ENCODE data around the genes XYLT2 and ANKRD40CL.

- PRO-cap, 8 experiments, result peak in 8 of 8 experiments; most common plus-strand start chr17:50346135 (in 8)
Observed at GRCh38 chr17:50345992-50346960, at the start of gene XYLT2. Gene XYLT2, plus strand, starts transcription at chr17:50346126.

GRCh38 chr17:50363672-50364369 is 9.2 kb downstream of the MRPL27 start:
- PRO-cap, 8 experiments, result no peak in any of the 8 experiments

GRCh38 chr17:50463679-50464690 is 4.7 kb downstream of the CHAD start:
- PRO-cap, 8 experiments, result no peak in any of the 8 experiments

- PRO-cap, 8 experiments, result peak in 2 of 8 experiments; most common plus-strand start chr17:50479808 (in 2); most common minus-strand start chr17:50479616 (in 1)
Observed at GRCh38 chr17:50479198-50480019, 749 bp downstream of the RSAD1 start.

DNA sequence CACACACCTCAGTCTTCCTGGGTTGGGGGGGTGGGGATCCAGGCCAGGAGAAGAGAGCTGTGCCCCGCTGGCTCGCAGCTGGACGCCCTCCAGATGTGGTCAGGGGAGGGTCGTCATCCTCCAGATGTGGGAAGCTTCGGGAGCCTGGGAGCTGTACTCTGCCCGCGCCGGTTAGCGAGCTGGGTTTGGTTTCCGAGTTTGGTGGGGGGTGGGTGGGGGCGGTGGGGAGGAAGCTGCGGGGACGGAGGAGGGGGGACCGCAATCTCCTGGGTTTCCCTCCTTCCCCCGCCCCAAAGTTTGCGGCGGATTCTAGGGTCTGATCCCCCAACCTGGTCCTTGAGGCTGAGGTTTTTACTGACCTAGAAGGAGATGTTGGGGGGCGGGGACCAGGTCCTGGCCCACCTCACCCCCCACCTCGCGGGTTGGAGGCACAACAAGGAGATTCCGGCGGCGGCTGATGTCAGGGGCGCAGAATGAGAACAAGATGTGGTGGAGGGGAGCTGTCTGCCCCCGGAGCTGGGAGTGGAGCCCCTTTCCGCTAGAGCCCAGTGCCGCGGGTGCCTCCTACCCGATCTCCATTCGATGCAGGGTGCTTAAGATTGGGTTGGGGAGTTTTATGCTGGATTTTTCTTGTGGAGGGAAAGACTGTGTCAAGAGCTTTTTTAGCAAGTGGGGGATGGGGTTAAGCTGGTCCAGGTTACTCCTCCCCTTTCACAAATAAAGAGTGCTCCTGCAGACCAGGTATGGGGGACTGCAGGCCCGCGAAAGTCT is 1.6 kb downstream of the CACNA1G start:
- PRO-cap, 8 experiments, result no peak in any of the 8 experiments

DNA sequence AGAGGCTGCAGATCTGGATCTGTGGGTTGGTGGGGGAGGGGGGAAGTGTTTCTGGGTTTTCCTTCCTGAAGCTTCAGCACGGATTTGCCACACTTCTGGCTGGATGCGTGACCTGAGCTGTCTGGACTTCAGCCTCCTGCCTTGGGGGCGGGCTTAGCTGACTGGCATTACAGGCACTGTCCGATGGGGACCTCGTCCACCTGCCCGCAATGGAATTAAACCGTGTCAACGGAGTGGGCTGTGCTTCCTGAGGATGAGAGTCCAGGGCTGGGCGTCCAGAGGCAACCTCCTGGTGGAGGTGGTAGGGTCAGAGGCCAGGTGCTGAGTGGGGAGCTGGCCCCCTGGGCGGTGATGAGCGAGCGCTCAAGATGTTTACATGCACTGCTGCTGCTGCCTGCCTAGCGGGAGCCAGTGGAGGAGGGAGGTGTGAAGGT is 6.7 kb upstream of the ABCC3 start:
- PRO-cap, 8 experiments, result no peak in any of the 8 experiments

DNA sequence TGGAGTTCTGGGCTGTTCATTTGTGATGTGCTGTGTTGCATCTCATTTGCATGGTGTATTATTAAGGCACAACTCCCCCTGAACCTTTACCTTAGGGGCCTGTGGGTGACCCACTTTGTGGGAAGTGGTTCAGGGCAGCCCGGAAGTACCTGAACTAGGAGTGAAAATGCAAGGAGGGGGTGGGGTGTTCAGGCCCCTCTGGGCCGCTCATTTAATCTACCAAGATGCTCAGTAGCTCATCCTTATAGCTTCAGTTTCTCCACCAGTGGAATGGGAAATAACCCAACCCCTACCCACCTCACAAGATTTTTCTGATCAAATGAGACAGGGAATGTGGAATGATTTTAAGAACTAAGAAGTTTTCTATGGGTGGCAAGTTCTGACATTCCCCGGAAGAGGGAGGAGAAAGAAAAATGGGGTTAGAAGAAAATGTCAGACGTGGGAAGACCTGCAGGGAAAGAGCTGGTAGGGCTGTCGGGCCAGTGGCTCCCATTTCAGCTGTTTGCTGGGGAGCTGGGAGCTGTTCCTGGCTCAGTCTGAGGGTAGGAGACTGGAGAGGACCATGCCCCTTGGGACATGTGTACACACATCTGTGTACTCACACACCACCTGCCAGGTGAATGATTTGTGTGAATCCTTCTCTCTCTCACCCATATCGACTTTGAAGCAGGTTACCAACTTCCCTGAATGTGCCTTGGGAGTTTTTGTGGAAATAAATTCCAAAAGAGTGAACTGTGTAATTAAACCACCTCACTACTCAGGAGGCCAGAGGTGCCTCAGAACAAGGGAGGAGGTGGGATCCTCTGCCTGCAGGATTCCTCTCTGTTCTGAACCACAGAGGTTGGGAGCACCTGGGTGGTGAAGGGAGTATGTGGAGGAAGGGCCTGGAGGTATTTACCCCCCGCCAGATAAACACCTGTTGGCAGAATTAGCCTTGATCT is 3.0 kb downstream of the ABCC3 start:
- PRO-cap, 8 experiments, result no peak in any of the 8 experiments

GRCh38 chr17:50643194-50643966 is 8.7 kb downstream of the ABCC3 start:
- PRO-cap, 8 experiments, result no peak in any of the 8 experiments

DNA sequence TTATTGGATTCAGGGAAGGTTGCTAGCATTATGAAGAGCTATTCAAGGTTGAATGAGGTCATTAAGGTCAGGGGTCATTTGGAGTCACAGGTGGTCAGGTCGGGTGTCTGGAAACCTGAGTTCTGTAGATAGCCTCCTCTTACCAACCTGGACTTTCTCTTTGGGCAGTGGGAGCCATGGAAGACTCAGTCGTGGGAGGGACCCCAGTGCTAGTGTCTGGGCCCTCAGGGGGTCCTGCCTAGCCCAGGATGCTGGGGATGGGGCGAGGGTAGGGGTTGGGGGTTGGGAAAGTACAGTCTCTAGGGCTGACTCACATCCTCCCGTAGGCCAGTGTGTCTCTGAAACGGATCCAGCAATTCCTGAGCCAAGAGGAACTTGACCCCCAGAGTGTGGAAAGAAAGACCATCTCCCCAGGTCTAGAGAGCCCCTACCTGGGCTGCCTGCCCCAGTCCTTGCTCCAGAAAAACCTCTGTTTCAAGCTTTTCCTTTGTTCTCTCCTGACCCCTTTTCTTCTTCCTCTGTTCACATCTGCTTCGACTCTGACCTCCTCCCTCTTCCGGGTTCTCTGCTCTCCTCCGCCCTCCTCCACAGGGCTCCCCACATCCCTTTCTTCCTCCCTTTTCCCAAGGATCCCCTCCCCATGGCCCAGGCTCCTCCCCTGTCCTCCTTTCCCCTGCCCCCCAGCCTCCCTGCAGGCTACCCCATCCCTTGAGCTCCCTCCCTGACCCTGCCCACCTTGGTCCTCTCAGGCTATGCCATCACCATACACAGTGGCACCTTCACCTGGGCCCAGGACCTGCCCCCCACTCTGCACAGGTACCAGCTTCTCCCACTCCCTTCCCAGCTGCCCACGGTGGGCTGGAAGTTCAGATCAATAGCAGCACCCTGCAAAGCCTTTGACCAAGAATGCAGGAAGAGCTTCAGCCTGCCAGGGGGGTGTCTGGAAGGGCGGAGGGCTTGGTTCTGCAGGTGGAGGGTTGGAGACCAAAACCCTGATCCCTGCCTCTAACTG is 33.7 kb downstream of the ABCC3 start:
- PRO-cap, 8 experiments, result no peak in any of the 8 experiments

DNA sequence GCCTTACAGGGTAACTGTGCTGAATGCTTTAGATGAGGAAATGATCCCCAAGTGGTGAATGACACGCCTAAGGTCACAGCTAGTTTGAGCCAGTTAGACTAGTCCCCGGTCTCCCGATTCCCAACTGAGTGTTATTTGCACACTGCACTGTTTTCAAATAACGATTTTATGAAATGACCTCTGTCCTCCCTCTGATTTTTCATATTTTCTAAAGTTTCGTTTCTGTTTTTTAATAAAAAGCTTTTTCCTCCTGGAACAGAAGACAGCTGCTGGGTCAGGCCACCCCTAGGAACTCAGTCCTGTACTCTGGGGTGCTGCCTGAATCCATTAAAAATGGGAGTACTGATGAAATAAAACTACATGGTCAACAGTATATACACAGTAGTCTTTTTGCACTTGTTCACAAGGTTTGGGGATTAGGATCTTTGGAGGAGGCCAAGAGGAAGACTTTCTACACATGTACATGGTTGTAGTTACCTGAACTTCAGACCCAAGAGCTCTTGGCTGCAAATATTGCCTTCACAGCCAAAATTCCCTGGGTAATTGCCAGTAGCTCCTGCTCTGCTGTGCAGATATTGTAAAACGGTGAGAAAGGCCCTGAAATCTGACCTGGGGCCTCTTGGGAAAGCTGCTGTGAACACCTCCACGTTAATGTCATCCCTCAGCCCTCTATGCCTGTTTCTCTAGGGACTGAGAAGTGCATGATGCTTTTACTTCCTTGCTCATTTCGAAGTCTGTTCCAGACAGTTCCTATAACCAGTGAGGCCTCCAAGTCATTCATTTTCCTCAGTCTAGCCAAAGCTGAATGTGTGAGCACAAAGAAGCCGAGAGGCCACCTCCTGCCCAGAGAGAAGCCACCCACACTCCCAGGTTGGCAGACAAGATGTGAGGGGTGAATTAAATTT is 16.1 kb downstream of the ANKRD40 start:
- PRO-cap, 8 experiments, result peak in 1 of 8 experiments; most common minus-strand start position 196 of the sequence (in 1)

- PRO-cap, 8 experiments, result no peak in any of the 8 experiments
Observed at GRCh38 chr17:50720399-50720821, 1.0 kb downstream of the LUC7L3 start.

DNA sequence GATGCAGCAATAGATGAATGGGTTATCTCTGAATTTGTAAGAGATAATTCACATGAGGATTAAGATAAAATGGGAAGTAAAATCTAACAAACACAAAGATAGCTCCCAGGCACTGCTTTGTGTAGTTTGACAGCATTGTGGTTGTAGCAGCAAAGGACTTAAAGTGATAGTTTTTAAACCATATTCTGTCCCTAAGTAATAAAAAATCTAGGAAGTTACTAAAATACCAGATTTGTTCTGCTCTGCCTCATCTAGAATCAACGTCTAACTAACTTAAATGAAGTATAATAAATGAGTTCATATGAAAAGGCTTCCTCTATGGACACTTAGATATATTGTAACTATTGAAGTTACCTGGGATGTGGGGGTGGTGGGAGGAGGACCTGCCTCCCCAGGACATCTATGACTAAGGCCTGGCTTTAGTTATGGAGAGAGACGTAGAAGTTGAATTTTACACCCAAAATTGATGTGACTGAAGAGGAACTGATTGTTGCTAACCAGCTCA is 13.7 kb downstream of the ANKRD40CL start:
- PRO-cap, 8 experiments, result peak in 1 of 8 experiments; most common plus-strand start position 357 of the sequence (in 1)

DNA sequence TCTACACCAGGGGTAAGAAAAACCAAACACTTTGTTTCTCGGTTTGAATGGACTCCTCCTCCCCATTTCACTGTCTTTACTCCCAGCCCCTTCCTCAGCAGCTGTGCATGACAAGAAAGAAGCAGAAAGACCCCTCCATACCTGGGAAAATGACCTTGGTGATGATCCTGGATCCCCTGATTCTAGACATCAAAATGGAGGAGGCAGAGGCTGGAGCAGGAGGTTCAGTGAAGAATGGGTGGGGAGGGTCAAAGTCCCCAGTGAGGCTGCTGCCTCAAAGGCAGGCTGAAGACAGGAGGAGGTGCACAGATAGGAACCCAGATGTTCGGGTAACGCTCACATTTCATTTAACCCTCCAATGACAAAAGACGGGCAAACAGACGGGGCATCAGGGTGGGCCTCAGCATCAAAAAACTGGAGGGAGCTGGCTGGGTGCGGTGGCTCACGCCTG is at the start of gene ANKRD40CL:
Gene ANKRD40CL, minus strand, starts transcription at position 197 of the 451 bp plus-strand sequence.
- PRO-cap, 8 experiments, result no peak in any of the 8 experiments

- PRO-cap, 8 experiments, result no peak in any of the 8 experiments
Observed at GRCh38 chr17:50855735-50856489, 10.2 kb downstream of the TOB1 start.

DNA sequence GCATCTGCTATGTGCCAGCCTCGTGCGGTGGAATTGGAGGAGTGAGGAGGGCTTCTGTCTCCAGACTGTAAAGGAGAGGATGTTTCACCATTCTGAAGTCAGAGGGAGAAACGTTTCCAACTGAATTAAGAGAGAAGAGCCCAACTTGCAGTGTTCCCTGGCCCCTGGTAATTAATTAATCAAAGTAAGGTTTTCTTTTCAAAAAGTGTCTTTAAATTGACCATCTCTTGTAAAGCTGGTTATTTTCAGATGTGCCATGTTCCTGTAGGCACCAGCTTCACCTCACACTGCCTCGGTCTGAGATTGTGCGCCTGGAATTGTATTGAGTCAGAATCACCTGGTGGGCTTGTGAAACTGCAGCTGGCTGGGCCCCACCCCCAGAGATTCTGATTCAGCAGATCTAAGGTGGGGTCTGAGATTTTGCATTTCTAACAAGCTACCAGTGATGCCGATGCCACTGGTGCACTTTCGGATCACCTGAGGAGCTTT is 59.0 kb upstream of the TOB1 start:
- PRO-cap, 8 experiments, result no peak in any of the 8 experiments

DNA sequence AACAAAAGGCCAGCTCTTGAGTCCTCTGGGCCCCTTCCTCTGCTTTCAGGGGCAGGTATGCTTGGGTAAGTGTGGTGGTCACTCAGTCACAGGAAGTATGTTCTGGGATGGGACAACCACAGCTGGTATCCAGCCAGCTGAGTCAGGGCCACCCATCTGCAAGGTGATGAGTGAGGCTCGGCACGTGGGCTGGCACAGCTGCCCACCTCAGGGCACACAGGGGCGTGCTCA is 85.7 kb upstream of the TOB1 start:
- PRO-cap, 8 experiments, result no peak in any of the 8 experiments

- PRO-cap, 8 experiments, result no peak in any of the 8 experiments
Observed at GRCh38 chr17:50996347-50996870, 124.3 kb downstream of the SPAG9 start.

- PRO-cap, 8 experiments, result no peak in any of the 8 experiments
Observed at GRCh38 chr17:51081878-51082269, 38.8 kb downstream of the SPAG9 start.

- PRO-cap, 8 experiments, result peak in 8 of 8 experiments; most common plus-strand start chr17:51120983 (in 7); most common minus-strand start chr17:51121218 (in 1)
Observed at GRCh38 chr17:51120927-51121579, 385 bp upstream of the SPAG9 start.

- PRO-cap, 8 experiments, result no peak in any of the 8 experiments
Observed at GRCh38 chr17:51122287-51122477, 1.5 kb upstream of the SPAG9 start.